Measurements from ENCODE around the genes TBC1D4 and CLN5.

GRCh38 chr13:73618593-73618898 lies 559.7 kb downstream of the KLF5 start:
- RRBS = no CpG with 5 or more reads among the region's 4 CpGs

DNA sequence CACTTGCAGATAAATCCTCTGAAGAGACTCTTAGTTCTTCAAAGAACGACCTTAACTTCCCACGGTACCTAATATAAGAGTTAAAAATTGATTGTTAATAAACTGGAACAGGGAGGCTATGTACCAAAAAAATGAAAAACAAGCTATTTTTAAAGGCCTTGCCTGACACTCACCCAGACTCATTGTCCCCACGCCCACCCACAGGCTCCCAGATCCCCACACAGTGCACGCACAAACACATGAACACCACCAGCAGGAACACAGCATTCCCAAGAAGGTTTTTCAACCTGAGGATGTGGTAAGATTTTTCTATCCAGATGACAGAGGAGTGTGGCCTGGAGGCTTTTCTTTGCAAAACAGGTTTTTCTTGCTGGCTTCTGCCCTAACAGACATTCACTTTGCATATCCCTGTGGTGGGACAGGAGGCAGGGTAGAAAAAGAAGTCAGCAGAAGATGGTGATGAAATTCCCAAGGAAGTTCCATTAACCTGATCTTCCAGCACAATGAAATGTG lies 977.5 kb downstream of the KLF5 start:
- RRBS = no CpG with 5 or more reads among the region's 4 CpGs

DNA sequence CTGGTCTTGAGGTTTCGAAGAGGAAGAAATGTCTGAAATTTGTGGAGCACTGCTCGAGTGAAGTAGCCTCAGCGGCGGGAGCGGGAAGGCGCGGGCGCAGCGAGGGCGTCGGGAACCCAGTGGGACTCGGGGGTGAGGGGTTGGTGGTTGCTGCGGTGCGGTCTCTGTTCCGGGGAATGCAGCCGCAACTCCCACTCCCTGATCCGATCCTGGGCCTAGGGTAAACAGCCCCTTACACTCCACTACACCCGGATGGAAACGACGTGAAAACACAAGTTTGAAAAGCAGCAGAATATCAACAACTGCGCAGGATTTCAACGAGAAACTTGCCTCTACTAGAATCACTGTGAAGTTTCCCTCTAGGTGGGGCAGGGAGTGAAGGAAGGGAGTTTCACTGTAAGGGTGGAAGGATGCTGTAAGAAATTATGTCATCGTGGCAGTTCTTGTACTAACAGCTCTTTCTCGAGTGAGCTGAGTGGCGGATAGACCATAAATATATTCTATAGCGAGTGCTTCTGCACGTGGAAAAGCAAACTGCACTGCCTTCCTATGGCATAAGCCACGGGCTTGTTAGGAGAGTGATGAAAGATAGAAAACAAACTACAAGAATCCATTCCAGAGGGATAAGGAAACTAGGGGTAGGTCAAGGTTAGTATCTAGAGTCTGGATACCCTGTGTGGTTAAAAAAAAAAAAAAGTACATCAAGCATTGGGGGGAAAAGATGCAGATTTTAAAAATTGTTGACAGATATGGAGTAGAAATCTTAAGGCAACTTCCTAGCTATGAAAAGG lies 1077.5 kb downstream of the KLF5 start:
- RRBS = 2% methylated on average over 4 of the region's 28 CpGs

DNA sequence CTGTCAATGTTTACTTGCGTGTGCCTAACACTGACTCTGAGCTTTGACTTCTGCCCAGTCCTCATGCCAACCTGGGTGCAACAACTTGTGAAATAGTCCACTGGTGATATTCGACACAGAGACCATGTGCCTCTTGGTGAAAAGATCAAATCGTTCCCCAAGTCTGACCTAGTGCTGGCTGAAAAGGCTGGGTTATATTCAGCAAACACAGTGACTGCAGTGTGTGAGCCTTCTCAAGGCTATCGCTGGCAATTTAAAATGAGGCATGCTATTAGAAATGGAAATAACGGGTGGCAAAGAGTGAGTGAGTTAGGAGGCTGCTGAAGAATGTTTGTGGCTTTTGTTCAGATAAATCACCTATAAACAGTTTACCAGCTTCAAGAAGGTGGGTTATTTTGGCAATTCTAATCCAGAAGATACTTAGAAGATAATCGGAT lies 1109.6 kb downstream of the KLF5 start:
- RRBS = no CpG with 5 or more reads among the region's 6 CpGs

DNA sequence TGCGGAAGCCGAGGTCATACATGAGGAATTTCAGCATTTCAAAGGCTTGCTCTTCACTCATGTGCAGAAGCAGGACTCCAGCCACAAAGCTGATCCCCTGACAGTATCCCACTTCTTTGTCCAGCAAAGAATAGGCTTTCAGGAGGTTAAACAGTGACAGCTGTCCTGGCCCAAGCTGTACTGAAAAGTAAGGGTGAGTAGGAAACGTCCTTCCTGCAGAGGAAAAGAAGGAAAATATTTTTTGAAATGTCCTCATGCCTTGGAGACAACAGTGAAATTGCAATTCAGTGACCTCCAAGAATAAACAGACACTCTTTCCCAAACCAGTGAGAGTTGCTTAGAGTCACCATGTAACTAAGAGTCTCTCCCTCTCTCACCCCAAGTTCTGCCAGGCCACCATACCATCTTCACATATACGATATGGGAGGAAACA lies 182.6 kb downstream of the TBC1D4 start:
- RRBS = no CpG with 5 or more reads among the region's 4 CpGs

DNA sequence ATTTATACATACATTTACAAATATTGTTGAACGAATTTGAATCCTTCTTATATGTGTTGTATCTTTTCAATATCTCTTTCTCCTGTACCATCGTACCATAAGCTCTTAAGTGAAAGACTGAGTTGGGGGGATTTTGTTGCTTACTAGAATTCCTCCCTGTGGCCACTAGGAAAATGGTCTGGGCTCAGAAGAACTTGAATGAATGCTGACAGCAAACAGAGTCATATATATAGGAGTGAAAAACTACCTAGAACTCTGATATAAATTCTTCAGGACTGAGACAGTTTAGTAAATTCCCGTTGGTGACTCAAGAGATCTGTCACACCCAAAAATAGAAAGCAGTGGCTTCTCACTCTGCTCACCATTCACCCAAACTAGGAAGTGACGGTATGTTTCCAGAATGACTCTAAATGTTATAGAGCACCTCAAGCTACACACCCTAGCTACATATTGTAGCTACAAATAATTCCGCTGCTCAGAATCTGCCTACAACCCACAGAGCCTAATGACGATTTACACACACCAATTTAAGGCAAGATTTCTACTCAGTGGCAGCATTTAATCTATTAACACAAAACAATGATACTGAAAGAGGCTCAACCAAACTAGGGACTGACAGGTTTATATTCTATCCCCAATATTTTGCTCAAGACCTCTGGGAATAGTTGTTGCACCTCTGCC lies 116.2 kb downstream of the TBC1D4 start:
- RRBS = no CpG with 5 or more reads among the region's 6 CpGs

DNA sequence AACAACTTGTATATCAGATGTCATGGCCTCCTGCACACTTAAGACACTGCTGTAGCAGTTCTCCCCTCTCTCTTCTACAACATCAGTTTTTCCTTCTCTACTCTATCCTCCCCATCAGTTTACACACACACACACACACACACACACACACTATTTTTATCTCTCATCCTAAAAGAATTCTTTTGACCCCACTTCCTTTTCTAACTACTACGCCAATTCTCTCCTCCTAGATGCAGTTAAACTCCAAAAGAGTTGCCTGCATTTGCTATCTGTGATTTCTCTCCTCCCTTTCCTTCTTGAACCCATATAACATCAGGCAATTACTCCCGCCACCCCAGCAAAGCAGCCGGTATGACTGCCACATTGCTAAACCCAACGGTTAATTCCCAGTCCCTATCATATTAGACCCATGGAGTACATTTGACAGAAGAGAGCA lies 90.9 kb downstream of the TBC1D4 start:
- RRBS = no CpG with 5 or more reads among the region's 4 CpGs

DNA sequence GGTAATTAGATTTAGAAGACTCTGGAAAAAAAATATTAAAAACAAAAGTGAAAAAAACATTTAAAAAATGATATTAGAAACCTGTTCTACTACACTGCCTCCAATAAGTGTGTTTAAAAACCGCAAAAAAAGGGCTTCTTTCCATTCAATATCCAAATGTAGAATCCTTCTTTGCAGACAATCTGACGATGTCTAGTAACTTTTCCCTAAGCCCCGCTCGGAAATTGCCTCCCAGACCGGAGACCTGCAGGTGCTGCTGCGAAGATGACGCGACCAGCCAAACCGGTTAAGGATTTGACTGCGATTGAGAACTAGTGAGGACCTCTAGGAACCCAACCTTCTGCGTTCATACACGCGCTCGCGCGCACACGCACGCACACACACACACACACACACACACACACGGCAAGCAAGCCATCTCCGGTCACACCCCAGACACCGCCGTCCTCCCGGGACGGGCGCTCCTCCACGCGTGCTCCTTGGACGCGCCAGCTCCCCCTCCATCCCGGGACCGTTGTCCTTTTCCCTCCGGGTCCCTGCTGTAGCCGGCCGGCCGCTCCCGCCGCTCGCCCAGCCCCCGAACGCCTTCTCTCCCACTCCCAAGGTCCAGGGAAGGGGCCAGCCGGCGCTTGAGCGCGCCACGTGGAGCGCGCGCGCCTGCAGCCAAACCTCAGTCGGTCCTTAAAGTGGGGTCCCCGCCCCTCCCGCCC lies 1.3 kb downstream of the TBC1D4 start:
- RRBS = 2% methylated on average over 21 of the region's 52 CpGs

DNA sequence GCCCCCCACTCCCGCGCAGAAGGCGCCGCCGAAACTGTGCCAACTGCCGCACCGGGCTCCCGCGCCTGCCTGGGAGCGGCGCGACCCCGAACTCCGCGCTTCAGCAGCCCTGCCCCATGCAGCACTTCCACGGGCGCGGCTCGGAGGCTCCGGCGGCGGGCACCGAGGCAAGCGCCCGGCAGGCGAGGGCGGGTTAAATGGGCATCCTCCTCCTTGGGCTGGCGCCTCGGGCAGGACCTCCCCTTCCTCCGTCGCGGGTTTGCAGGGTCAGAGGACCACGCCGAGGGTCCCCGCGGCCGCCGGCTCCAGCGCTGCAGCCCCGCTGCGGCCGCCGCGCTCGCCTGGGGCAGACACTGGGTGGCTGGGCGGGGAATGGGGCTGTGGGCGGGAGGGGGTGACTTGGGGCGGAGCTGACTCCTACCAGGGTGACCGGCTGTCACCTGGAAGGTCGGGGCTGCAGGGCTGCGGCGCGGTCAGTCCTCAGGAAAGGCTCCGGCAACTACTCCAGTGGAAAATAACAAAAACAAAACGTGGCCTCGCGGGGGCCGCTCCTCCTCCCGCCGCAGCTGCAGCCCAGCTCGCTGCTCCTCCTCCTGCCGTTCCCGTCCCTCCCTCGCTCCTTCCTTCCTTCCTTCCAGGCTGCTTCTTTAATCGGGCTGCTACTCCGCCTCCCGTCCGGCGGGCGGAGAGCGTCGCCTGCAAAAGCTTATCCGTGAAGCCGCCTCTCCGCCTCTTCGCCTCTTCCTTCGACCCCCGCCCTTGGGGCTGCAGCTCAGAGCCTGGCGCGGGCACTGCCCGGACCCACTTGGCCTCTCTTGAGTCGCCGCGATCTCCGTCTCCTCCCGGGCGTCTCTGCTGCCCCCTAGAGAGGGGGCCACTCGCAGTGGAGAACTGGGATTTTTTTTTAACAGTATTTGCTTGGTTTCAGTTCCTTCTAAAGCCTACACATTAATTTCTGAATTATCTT lies at the start of gene TBC1D4:
Gene TBC1D4 (minus strand): TSS at position 355 of the 967 bp plus-strand sequence.
- RRBS = 2% methylated on average over 29 of the region's 88 CpGs

DNA sequence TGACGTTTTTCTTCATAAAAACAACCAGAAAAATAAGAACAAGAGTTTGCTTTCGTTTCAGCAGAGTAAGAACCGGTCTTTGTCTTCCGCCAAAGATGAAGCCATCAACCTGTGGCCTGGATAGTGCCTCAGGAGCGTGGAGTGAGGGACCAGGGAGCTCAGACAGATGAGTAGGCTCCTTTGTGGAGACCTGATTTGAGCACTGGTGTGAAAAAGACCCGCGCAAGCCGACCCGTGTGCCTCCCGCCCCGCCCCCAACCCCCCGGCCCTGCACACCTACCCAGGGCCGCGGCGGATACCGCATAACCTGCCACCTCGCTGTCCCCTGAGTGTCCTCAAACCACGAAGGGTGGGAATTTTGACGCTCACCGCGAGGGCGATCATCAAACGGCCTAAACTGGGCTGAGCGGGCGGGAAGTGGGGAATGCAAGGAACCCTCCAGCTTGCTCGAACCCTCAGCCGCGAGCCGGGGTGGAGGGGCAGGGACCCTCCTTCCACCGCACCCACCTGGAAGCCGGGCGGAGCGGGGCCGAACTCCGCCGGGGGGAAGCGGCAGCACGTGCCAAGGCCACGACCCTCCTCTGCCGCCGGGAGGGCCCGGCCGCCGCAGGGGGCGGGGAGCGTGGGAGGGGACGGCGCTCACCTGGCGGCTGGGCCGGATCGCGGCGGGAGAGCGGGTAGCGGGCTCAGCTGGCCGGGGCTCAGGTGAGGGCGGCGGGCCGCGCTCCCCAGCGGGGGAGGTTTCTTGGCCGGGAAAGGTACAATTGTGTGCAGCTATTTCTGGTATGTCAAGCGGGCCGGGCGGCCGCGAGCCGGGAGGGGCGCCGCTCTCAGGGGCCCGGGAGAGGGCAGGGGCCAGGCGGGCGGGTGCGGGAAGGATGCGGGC lies 701 bp upstream of the LMO7 start:
- RRBS = 3% methylated on average over 30 of the region's 75 CpGs

DNA sequence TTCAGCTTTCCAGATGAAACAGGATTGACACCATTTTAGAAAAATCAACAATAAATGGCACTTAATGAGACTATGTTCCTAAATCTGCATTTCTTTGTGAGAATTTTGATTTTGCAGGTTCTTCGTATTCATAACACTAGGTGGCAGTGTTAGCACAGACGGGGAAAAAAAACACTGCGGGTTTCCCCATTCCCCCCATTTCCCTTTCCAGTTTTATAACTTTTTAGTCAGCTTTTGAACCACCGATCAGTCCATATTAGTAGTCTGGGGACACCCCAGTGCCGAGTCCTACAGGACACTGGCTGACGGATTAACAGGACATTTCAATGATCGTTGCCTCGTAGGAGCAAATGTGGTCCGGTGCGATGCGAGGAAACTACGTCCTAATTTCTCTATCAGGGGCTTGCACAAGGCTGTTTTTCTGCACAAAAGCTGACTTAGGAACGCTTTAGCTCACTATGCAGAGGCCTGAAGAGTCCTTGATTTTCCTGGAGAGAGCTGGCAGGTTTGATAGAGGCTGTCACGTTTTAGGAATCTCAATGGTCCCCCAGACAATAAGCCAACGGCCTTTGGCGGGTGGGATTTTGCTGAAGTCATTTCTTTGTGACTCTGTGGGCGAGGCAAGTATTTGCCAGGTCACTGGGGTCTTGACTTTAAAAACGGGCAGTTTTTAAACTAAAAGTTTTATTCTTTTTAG lies 234.4 kb downstream of the LMO7 start:
- RRBS = no CpG with 5 or more reads among the region's 18 CpGs

DNA sequence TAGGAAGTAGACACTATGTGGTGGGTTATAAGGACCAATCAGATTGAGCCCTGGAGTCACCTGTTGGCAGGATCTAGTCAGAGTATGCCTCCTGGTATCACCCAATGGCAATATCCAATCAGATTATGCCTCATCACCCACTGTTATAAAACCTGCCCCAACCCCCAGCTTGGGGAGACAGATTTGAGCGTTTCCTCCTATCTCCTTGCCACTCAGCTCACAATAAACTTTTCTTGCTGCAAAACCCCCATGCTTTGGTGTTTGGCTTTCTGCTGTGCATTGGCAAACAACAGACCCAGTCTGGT lies 564.2 kb downstream of the LMO7 start:
- RRBS = no CpG with 5 or more reads among the region's 1 CpG

- RRBS = no CpG with 5 or more reads among the region's 2 CpGs
Observed at GRCh38 chr13:76524053-76524411, 362.2 kb downstream of the KCTD12 start.

GRCh38 chr13:76874330-76874866 lies 11.8 kb downstream of the KCTD12 start:
- RRBS = no CpG with 5 or more reads among the region's 2 CpGs

GRCh38 chr13:76882814-76883077 lies 3.5 kb downstream of the KCTD12 start:
- RRBS = no CpG with 5 or more reads among the region's 1 CpG

- RRBS = no CpG with 5 or more reads among the region's 12 CpGs
Observed at GRCh38 chr13:76886615-76886776, 291 bp upstream of the KCTD12 start.

DNA sequence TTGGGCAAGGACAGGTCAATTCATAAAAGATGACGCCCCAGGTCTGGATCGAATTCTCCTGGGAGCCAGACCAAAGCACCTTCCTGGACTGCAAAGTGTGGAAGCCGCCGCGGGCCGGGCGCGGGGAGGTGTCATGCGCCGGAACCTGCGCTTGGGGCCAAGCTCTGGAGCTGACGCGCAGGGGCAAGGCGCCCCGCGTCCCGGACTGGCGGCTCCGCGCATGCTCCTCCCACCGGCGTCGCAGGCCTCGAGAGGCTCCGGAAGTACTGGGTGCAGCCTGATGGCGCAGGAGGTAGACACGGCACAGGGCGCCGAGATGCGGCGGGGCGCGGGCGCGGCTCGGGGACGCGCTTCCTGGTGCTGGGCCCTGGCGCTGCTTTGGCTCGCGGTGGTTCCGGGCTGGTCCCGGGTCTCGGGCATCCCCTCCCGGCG lies at the start of gene CLN5:
Gene CLN5 (plus strand): TSS at position 263 of the 432 bp plus-strand sequence.
- RRBS = 1% methylated on average over 8 of the region's 46 CpGs

GRCh38 chr13:76992251-76993037 lies 563 bp downstream of the CLN5 start:
- RRBS = 2% methylated on average over 8 of the region's 47 CpGs

DNA sequence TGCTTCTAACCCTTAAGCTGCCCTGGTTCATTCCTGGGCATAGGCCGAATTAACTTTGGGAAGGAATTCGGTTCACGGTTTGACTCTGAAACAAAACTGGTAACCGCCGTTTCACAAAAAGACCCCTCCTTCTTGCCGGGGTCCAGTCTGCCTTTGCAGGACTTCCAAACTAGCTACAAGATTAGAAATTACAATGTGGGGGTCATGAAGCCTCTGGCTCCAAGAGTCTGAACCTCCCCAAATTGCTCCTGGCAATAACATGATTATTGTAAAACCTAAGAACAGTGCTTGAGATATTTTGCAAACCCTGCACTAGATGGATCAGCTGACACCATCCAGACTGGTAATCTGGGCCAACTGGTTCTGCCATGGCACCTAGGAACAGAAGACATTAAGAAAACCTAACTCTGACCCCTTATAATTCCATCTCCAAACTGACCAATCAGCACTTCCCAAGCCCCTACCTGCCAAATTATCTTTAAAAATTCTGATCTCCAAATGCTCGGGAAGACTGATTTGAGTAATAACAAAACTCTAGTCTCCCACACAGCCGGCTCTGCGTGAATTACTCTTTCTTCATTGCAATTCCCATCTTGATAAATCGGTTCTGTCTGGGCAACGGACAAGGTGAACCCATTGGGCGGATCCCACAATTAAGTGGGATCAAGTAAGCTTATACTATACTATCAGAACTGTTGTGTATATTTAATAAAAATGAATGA lies 13.6 kb downstream of the FBXL3 start:
- RRBS = no CpG with 5 or more reads among the region's 12 CpGs

DNA sequence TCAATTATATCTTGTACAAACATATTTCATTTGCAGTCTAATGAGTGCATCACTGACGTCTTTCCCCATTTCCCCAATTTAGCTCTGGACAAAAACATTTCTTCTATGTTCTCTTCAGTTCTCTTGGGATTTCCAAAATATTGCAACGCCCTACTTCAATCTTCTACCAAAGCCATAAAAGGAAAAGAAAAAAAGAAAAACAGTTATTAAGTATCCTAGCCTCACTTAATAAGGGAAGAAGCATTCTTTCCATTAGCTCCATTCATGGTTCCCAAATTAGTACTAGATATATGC lies 10.0 kb downstream of the FBXL3 start:
- RRBS = no CpG with 5 or more reads among the region's 2 CpGs

Data from iris pigment epithelial cell (primary cell).